Hematopoietic multipotent progenitor cell (in vitro differentiated cells): Measurements from ENCODE around the gene ZDHHC14.

- CAGE, long polyA plus RNA = no peak
Observed at GRCh38 chr6:155257504-155258079, 6.2 kb upstream of the CLDN20 start.

GRCh38 chr6:155418033-155418544, 37.5 kb downstream of the NOX3 start:
- CAGE, long polyA plus RNA = no peak

GRCh38 chr6:155528846-155529522, 73.3 kb upstream of the NOX3 start:
- CAGE, long polyA plus RNA = no peak

- CAGE, long polyA plus RNA = no peak
Observed at GRCh38 chr6:155634119-155634463, 178.5 kb upstream of the NOX3 start.

DNA sequence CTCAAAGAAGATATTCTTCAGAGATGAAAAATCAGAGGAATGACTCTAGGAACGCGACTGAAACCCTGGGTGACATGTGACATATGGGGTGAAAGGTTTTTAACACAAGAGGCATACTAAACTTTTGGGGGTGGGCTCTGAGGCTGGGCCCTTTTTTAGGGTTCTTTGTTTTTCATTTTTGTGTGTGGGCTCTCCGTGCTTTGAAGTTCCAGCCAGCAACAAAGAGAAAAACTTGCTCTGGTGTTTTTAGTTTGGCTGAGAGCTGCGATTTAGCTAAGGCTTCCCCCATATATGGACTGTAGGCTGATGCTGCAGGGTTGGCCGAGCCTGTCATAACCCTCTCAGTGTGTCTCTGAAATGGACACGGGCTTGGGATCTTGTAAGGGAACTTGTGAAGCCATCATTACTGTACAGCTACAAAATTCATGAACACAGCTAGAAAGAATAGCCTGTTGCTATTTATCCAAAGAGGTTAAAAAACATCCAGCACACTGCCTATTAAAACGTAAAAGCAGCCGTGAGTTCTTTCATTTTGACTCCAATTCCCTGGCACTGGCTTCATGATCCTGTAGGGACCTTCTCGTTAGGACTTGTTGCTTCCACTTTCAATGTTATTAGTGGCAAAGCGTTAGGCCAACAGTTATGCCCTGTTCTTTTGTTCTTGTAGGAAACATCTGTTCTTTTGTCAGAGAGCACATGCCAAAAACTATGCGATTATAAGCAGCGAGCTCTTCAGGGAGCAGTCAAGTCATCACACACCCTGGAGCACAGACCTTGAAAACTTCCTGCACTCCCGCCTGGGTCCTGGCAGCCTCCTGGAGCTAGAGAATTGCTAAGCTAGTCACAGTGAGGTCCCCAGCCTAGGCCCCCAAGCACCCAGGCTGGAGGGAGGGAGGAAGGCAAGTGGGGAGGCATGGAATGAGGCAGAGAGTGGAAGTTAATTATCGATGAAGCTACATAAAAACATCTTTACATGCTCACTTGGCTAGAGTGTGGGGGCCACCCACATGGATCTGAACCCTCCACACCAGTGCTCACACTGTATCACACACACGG, 609.7 kb upstream of the ARID1B start:
- CAGE, long polyA plus RNA = no peak

- CAGE, long polyA plus RNA = no peak
Observed at GRCh38 chr6:156395210-156395909, 381.8 kb upstream of the ARID1B start.

GRCh38 chr6:156599279-156599792, 177.8 kb upstream of the ARID1B start:
- CAGE, long polyA plus RNA = no peak

- CAGE, long polyA plus RNA = no peak
Observed at GRCh38 chr6:156703650-156704130, 73.5 kb upstream of the ARID1B start.

- CAGE, long polyA plus RNA = no peak
Observed at GRCh38 chr6:156774419-156775032, 2.7 kb upstream of the ARID1B start.

DNA sequence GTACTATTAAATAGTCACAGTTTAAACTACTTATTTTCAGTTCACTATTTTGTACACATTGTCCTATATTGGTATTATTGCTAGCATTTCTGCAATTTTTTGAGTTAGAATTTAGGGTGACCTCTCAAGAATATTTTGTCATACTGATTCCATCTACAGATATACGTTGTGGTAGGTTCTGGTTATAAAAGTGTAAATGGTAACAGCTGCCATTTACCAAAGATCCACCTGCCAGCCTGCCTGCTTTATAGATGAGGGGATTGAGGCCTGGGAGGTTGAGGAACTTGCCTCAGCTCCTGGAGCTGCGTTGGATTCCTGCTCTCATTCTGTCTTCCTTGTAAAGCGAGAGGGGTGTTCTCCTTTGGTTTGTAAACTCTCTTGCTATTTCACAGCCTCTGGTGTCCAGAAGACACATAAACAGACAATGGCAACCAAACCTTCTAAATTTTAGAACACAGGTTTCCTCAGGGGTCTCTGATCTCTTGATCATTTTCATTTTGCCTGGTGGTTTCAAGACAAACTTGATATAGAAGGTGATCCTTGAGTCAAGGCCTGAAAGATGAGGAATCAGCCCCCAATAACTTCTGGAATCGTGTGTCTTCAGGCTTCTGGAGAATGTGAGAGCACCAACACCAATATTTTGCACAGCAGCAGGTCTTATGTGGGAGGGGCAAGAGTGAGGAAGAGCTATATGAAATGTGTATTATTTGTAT, 33.1 kb downstream of the ARID1B start:
- CAGE, long polyA plus RNA = no peak

DNA sequence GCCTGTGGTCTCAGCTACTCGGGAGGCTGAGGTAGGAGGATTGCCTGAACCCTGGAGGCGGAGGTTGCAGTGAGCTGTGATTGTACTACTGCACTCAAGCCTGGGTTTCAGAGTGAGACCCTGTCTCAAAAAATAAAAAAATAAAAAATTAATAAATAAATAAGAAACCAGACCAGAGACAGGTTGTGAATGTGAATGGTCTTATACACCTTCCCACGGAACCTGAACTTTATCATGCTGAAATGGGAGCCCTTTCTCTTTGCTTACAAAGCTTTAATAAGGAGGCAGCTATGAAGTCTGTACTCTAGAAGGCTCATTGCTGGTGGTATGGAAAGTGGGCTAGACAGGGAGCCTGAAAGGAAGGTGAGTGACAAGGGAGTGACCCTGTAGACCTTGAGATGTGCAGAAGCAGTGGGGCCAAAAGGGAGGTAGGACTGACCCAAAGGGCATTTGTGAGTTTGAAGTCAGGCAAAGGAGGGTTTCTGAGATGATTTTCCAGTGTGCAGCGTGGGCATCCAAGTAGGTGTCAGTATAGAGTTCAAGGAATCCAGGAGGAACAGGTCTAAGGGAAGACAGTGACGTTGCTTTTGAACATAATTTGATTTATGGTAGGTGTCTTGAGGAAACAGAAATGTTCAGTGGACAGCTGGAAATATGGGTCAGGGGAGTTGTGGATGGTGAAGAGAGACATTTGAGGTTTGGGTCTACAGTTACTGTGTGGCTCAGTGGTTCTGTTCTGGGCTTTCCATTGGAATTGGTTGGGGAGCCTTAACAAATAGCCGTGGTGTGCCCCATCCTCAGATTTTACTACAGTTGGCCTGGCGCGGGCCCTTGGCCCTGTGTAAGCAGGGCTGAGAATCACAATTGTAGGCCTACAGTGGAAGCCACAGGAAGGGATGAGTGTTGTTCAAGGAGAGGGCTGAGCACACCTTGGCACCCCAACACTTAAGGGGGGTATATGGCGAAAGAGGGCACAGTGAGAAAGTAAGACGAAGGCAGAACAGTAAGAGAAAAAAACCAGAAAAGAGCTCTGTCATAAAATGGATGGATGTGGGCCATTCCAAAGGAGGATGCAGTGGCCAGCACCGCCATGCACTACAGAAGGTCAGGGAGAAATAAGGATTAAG, 84.7 kb downstream of the ARID1B start:
- CAGE, long polyA plus RNA = no peak

- CAGE, long polyA plus RNA = no peak
Observed at GRCh38 chr6:156975575-156976066, 198.4 kb downstream of the ARID1B start.

DNA sequence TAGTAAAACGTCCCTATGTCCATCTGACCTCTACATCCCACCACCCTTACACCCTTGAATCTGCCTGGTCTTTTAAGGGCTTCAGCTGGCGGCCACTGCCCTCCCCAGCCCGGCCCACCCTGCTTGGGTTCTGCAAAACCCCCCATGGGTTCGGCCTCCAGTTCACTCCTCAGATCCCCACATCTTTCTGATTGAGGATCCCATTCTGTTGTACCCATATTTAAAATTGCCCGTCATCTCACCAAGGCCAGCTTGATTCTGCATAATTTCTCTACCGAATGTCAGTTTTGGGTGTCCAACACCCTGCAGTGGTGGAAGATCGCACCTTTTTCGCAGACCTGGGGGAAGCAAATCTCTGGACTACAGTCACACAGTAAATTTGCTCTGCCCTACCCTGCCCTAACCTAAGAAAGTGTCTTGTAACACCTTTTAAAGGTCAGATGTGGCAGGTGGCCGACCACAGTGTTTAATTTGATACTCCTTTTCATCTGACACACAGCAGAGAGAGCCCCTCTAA, 110.1 kb downstream of the TMEM242 start:
- CAGE, long polyA plus RNA = no peak

- CAGE, long polyA plus RNA = no peak
Observed at GRCh38 chr6:157380744-157381607, at the start of gene ZDHHC14. ZDHHC14 (plus strand) TSS chr6:157381190.

DNA sequence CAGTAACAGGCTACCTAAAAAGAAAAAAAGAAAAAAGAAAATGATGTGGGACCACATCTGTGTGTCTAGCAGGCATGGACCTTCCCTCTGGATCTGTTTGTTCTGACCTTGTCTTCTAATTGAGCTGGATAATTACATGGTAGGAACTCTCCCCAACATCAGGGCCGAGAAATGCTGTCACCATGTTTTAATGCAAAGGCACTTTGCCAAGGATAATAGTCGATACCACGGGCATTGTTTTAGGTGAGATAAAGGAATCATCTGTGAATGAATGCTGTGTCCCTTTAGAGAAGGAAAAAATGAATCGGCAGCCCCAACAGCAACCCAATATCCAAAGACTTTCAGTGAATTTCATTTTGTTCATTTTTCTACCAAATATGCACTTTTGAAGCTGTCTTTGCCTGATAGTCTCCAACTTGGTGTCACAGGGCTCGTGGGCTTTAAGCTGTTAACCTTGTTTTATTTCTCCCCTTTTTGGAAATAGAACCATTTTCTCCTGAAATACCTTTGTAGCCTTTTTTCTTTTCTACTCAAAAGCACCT, 149.2 kb downstream of the ZDHHC14 start:
- CAGE, long polyA plus RNA = no peak

GRCh38 chr6:157556956-157558008, 176.3 kb downstream of the ZDHHC14 start:
- CAGE, long polyA plus RNA = no peak

DNA sequence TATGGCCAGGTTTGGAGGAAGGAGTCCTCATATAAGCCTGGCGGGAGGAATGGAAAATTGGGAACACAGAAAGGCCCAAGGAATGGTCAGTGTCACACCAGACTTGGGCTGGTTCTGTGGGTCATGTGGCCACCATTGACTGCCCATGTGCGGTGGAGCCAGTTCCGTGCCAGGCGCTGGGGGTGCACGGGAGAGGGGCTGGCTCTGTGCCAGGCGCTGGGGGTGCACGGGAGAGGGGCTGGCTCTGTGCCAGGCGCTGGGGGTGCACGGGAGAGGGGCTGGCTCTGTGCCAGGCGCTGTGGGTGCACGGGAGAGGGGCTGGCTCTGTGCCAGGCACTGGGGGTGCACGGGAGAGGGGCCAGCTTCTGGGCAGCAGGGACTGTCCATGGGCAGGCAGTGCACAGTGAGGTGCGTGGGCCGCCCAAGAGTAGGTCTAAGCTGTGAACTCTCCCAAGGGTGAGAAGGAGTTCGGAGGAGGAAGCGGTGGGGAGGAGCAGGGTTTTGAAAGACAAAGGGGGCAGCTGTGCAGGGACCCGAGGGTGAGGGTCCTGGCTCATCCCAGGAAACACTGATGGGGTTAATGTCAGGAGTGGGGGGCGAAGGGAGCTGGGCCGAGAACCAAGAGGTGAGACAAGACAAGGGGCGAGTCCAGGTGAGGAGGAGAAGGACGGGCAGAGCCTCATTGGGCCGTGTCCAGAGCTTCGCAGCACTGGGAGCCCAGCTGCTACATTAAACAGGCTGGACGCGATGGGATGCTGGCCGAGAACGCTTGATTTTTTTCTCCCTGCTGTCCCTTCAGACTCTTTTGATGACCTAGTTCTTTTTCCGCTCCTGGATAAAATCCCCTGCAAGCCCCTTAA, 173.0 kb upstream of the SNX9 start:
- CAGE, long polyA plus RNA = no peak

GRCh38 chr6:157666975-157667862, 155.8 kb upstream of the SNX9 start:
- CAGE, long polyA plus RNA = no peak

DNA sequence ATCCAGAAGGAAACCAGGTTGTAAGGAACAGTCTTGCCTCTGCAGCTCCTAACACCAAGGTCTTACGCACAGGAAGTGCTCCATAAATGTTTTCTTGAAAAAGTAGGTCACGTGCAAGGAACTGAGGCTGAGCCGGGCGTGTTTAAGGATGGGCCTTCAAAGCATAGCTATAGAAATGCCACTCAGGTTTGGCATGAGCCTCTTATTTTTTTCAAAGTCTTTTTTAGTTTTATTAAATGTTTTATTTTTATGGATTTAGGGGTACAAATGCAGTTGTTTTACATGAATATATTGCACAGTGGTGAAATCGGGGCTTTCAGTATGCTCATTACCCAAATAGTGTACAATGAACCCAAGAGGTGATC, 105.5 kb upstream of the SNX9 start:
- CAGE, long polyA plus RNA = no peak

DNA sequence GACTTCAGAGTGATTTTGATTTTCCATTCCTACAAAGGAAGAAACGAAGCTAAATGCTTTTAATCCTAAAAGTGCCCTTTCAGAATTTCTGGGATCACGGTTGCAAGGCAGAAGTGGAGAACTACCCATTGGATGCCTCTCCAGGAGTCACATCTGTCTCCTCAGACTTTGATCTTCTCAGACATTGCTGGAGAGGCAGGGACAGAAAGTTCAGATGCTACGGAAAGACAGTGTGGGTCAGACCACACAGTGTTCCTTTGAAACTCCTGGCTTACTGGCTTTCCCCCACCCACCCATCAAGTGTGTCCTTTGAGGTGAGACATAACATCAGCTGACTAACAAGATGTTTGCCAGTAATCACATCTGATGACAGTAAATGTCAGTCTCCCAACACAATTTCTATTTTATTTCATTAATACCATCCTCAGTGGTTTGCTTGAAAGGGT, 67.3 kb upstream of the SNX9 start:
- CAGE, long polyA plus RNA = no peak